Breast epithelium (tissue), 2 donors: ENCODE measurements around a stretch of chr6.

DNA sequence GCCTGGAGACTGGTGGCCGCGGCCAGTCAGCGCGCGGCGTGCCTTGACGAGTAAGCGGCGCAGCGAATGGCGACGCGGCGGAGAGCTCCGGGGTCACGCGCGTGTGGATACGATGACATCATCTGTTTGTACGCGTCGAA, 2.4 kb upstream of the FOXO3 start:
- PRO-cap, result no peak
- RAMPAGE, long total RNA, 2 experiments, result no peak in any of the 2 experiments

GRCh38 chr6:108595976-108596512, 35.3 kb downstream of the FOXO3 start:
- PRO-cap, result no peak
- RAMPAGE, long total RNA, 2 experiments, result no peak in any of the 2 experiments

- PRO-cap, result no peak
- RAMPAGE, long total RNA, 2 experiments, result no peak in any of the 2 experiments
Observed at GRCh38 chr6:108663294-108664308, 102.9 kb downstream of the FOXO3 start.

GRCh38 chr6:108680141-108680969, 119.6 kb downstream of the FOXO3 start:
- PRO-cap, result no peak
- RAMPAGE, long total RNA, 2 experiments, result no peak in any of the 2 experiments

GRCh38 chr6:108739111-108739519, 109.1 kb upstream of the ARMC2 start:
- PRO-cap, result no peak
- RAMPAGE, long total RNA, 2 experiments, result no peak in any of the 2 experiments

- PRO-cap, result no peak
- RAMPAGE, long total RNA, 2 experiments, result no peak in any of the 2 experiments
Observed at GRCh38 chr6:108781982-108782587, 66.1 kb upstream of the ARMC2 start.

DNA sequence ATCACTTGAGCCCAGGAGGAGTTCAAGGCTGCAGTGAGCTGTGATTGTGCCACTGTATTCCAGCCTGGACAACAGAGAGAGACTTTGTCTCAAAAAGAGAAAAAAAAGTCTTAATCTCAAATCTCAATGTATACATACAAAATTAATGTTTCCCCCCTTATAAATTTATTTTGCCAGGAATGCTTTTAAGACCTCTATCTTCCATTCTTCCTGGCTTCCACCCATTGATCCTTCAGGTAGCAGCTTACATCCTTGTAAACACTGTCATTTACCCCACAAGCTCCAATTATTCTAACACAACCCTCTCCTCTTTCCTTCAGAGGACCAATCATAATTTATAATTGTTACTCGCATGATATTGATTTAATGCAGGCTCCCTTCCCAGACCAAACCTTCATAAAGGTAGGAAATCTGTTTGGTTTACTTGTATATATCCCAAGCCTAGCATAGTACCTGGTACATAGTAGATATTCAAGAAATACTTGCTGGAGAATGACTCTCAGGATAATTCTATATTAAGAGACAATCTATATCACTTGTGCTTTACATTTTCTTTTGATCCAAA, 98.9 kb downstream of the SESN1 start:
- PRO-cap, result no peak
- RAMPAGE, long total RNA, 2 experiments, result no peak in any of the 2 experiments

- PRO-cap, result no peak
- RAMPAGE, long total RNA, 2 experiments, result no peak in any of the 2 experiments
Observed at GRCh38 chr6:109006859-109007390, 87.7 kb downstream of the SESN1 start.

- PRO-cap, result bidirectional peak, plus-strand start at chr6:109009669, minus-strand start at chr6:109009552
- RAMPAGE, long total RNA, 2 experiments, result no peak in any of the 2 experiments
Observed at GRCh38 chr6:109009373-109010395, 85.0 kb downstream of the SESN1 start.

GRCh38 chr6:109165551-109166053, 70.3 kb downstream of the CEP57L1 start:
- PRO-cap, result no peak
- RAMPAGE, long total RNA, 2 experiments, result no peak in any of the 2 experiments

- PRO-cap, result no peak
- RAMPAGE, long total RNA, 2 experiments, result no peak in any of the 2 experiments
Observed at GRCh38 chr6:109381011-109381406, 1.3 kb downstream of the CD164 start.

- PRO-cap, result no peak
- RAMPAGE, long total RNA, 2 experiments, result no peak in any of the 2 experiments
Observed at GRCh38 chr6:109448286-109448976, 7.1 kb downstream of the MICAL1 start.

- PRO-cap, result no peak
- RAMPAGE, long total RNA, 2 experiments, result no peak in any of the 2 experiments
Observed at GRCh38 chr6:109456562-109457798, 1.4 kb upstream of the MICAL1 start.

DNA sequence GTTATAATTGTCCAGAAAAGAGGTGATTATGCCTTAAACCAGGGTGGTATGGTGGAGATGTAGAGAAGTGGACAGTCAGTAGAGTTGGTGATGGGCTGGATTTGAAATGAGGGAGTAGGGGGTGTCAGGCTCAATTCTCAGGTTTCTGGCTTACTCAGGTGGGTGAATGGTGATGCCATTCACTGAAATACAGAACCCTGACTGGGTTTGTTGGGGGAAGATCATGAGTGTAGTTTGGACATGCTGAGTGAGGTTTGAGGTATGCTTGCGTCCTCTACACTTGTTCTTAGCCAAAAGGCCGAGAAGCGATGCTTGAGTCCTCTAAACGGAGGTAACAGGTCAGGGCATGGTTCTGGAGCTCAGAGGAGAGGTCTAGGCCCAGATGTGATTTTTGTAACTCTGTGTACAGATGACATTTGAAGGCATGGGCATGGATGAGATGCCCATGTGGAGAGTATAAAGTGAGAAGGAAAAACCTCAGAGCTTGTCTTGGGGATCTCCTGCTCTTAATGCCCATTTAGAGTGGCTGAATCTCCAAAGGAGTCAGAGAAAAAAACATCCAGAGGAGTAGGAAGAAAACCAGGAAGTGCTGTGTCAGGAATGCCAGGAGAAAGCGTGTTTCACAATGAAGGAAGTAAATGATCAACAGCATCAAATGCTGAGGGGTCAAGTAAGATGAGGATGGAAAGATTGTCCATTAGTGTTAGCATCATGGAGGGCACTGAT, 55.9 kb downstream of the FIG4 start:
- PRO-cap, result no peak
- RAMPAGE, long total RNA, 2 experiments, result no peak in any of the 2 experiments

- PRO-cap, result no peak
- RAMPAGE, long total RNA, 2 experiments, result no peak in any of the 2 experiments
Observed at GRCh38 chr6:109760057-109760687, 69.1 kb downstream of the FIG4 start.

GRCh38 chr6:110655582-110656253, 159.6 kb downstream of the CDK19 start:
- PRO-cap, result no peak
- RAMPAGE, long total RNA, 2 experiments, result no peak in any of the 2 experiments

- PRO-cap, result no peak
- RAMPAGE, long total RNA, 2 experiments, result no peak in any of the 2 experiments
Observed at GRCh38 chr6:110771767-110772308, 43.4 kb downstream of the CDK19 start.

DNA sequence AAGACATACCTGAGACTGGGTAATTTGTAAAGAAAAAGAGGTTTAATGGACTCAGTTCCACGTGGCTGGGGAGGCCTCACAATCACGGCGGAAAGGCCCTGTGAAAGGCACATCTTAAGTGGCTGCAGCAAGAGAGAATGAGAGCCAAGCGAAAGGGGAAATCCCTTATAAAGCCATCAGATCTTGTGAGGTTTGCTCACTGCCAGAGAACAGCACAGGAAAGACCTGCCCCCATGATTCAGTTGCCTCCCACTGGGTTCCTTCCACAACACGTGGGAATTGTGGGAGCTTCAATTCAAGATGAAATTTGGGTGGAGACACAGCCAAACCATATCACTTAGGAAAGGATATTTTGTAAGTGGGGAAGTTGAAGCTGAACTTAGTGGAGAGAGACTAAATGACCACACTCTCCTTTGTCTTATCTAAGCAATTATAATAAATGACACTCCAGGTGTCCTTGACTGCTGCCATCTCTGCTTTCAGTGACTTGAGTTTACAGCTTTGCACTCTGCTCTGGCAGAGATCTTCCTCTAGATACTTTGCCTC, 31.9 kb downstream of the MFSD4B start:
- PRO-cap, result no peak
- RAMPAGE, long total RNA, 2 experiments, result no peak in any of the 2 experiments

DNA sequence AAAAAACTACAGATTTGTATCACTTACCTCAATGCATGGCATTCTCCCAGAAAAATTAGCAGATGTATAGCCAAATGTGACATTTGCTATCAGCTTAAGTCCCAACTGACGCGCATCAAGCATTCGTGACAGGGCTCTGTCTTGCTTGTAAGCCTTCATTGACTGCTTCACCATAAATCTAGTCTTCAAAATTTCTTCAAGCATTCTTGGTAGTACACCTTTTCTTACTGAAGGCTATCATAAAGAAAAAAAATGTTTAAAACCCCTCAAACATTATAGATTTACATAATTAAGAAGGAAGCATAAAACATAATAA, 70.3 kb downstream of the MFSD4B start:
- PRO-cap, result no peak
- RAMPAGE, long total RNA, 2 experiments, result no peak in any of the 2 experiments

GRCh38 chr6:111478072-111478537, 4.9 kb downstream of the REV3L start:
- PRO-cap, result no peak
- RAMPAGE, long total RNA, 2 experiments, result no peak in any of the 2 experiments